Kidney epithelial cell (primary cell): ENCODE measurements around a stretch of chr5.

- RAMPAGE, long total RNA: no peak
- RRBS: no CpG with 5 or more reads among the region's 14 CpGs
Observed at GRCh38 chr5:37523630-37524213, 144.6 kb downstream of the WDR70 start.

GRCh38 chr5:37837356-37838127, 2.3 kb downstream of the GDNF start:
- RAMPAGE, long total RNA: no peak
- RRBS: 2% methylated on average over 12 of the region's 44 CpGs

DNA sequence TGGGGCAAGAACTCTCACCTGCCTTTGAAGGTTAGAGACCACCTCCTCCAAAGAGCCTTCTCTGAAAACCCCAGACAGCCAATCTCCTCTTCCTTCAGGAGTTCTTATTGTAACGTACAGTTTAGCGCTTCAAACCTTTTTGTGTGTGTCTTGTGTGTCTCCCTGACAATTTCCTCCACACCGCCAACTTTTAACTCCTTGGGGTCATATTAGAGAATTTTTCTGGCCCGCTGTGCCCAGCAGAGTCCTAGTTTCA, 90.1 kb upstream of the EGFLAM start:
- RAMPAGE, long total RNA: no peak
- RRBS: no CpG with 5 or more reads among the region's 4 CpGs

GRCh38 chr5:38400285-38400856, 142.0 kb downstream of the EGFLAM start:
- RAMPAGE, long total RNA: no peak
- RRBS: no CpG with 5 or more reads among the region's 3 CpGs

DNA sequence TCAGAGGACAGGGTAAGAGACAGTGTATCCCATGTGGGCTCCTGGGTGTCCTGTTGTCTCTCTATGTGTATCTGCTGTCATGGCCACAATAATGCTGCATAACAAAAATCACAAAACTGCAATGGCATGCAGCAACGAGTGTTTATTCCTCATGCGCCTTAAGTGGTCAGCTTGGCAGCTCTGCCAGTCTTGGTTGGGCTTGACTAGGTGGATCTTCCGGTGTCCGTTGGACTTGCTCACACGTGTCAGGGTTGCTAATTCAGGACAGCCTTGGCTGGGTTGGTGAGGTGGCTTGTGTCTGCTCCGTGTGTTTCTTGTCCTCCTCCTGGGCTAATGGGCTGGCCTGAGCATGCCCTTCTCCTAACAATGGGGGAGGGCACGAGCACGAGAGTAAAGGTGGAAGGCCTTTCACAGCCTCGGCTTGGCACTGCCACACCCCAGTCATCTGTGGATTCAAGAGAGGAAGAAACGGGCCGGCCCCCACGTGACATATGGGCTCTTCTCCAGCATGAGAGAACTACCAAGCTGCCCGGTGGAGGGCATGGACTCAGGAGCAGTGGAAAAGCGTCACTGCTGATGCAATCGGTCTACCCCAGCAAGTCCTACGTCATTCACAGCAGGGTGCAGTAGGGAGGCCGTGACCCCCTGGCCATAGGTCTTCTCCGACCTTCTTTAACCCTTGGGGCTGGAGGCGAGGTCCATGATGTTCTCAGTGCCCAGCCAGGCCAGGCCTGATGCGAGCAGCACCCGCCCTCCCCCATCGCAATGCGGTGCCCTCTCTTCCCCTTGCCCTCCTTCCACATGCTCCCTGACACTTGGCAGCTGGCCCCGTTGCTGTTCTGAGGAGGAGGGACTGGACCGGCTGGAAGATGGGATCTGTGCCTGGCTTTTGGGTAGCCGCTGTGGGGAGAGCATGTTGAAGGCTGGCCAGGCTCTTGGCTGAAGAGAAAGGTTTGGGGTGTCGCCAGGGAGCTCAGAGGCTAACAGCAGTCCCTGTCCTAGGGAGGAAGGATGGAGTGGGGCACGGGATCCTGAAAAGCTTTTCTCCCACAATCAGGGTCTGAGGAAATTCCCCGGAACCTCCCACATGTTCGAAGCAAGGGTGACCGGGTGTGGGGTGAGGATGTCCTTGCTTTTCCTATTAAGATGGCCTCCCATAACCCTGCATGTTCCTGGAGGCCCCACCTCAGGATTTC, 90.0 kb downstream of the LIFR start:
- RAMPAGE, long total RNA: no peak
- RRBS: no CpG with 5 or more reads among the region's 31 CpGs

DNA sequence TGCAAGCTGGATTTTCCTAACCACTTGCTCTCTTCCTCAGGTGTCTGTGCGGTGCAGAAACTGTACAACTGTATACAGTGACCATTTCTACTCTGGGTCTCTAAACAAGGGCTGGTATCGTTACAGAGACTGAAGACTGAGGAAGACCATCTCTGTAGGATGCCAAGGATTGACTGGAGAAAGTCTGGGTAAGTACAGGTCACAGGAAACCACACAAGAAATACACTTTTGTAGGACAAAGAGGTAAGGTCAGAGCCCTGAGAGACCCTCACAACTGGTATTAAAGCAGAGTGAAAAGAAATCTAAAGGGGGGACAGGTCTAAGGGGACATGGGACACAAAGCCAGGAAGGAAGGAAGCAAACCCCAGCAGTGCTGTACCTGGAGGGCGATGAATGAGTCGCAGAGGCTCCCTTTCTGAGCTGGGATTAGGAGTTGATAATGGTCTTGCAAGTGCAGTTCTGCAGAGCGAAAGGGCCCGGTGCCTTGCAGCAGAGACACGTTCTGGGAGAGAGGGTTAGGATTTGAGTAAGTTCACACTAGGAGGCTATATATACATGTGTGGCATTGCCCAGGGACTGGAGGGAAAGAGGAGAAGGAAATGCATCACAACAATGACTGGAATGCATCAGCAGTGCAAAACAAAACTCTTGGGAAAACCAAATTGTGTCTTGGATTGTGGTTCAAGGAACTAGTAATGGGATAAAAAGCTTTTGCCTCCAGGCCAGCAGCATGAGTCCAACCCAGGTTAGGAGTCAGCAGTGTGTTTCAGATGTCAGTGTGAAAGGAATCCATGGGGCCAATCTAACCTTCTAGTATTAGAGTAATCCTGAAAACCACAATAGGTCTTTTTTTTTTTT, 38.7 kb upstream of the LIFR start:
- RAMPAGE, long total RNA: no peak
- RRBS: no CpG with 5 or more reads among the region's 7 CpGs

DNA sequence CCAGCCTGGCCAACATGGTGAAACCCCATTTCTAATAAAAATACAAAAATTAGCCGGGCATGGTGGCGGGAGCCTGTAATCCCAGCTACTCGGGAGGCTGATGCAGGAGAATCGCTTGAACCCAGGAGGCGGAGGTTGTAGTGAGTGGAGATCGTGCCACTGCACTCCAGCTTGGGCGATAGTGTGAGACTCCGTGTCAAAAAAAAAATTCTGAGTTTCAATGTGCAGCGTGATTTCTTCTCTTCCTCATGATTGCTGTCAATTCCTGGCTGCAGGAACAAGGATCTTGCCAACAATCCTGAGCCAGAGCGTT, 38.5 kb upstream of the OSMR start:
- RAMPAGE, long total RNA: no peak
- RRBS: no CpG with 5 or more reads among the region's 10 CpGs

- RAMPAGE, long total RNA: no peak
- RRBS: no CpG with 5 or more reads among the region's 5 CpGs
Observed at GRCh38 chr5:38871971-38872629, 26.3 kb downstream of the OSMR start.

GRCh38 chr5:38921015-38921736, 75.4 kb downstream of the OSMR start:
- RAMPAGE, long total RNA: no peak
- RRBS: no CpG with 5 or more reads among the region's 2 CpGs

DNA sequence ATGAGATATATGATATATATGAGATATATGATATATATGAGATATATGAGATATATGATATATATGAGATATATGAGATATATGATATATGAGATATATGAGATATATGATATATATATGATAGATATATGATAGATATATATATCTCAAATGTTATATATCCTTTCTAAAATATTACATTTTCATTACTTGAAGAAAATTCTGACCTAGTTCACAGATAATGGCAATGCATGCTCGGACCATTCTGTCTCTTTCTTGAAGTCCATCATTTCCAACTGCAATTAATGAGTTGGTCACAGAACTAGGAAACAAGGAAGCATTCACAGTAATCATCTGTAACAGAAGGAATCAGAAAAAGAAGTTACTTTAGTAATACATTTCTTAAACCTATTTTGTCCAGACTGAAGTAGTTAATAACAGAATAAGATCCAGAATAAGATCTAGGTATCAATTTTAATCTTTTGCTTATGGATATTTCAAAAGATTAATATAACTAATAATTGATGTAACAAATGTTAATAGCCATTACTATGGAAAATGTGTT, 83.4 kb downstream of the RICTOR start:
- RAMPAGE, long total RNA: no peak
- RRBS: no CpG with 5 or more reads among the region's 1 CpG

GRCh38 chr5:39066690-39067389, 7.4 kb downstream of the RICTOR start:
- RAMPAGE, long total RNA: no peak
- RRBS: no CpG with 5 or more reads among the region's 4 CpGs

DNA sequence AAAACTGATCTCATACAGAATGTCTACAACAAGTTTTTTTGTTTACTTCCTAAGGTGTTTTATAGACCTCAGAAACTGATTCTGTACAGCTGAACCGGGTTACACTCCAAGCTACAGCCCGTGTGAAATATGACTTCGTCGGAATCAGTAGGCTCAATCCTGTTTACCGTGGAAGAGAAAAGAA, 1.2 kb downstream of the RICTOR start:
- RAMPAGE, long total RNA: no peak
- RRBS: no CpG with 5 or more reads among the region's 5 CpGs

- RAMPAGE, long total RNA: no peak
- RRBS: no CpG with 5 or more reads among the region's 5 CpGs
Observed at GRCh38 chr5:39186998-39187519, 32.3 kb downstream of the FYB1 start.

DNA sequence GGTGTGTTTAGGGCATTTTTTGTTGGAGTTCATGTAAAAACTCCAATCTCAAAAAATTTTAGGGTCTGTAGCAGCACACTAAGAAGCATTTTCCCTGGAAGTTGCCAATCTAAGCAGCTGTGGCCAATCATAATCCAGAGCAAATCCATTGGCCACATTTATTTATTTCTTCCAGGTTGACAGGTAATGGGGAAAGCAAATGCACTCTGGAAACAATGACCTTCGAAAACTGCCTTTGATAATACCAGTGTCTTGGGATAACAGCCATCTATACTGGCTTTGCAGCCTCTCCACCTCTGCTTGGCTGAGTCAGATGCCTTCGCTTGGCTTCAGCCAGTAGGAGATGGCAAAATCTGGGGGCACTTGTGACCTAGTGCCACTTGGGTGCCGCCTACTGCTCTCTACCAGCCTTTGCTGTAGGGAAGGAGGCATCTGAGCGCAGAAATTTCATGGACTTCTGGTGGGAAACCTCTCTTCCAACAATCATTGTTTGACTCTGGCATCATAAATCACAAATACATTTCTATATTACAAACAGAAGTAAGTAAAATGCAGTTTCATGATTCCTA, 21.9 kb downstream of the FYB1 start:
- RAMPAGE, long total RNA: no peak
- RRBS: no CpG with 5 or more reads among the region's 4 CpGs

- RAMPAGE, long total RNA: no peak
- RRBS: no CpG with 5 or more reads among the region's 17 CpGs
Observed at GRCh38 chr5:39202297-39203223, 16.8 kb downstream of the FYB1 start.

DNA sequence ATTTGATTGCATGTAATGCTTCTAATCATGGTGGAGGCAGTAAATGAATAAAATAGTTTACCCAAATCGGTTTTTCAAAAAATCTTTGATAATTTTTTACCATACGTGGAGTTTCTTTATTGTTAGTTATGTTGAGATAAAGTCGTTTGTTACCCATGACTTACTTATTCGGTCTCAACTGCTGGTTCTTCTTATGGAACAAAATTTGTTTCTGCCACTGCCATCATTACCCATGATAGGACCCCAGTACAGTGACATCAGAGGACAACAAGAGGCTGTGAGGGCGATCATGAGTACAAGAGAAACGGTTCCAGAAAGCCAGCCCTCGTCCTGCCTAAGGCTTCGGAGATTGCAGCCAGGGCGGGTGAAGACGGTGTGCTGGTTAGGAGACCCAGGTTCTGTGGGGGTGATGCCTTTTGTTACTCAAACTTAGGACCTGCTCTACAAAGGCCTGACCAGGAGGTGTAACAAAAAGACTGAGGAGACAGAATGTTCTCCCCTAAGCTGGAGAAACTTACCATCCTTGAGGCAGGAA, 10.9 kb downstream of the FYB1 start:
- RAMPAGE, long total RNA: no peak
- RRBS: no CpG with 5 or more reads among the region's 10 CpGs

DNA sequence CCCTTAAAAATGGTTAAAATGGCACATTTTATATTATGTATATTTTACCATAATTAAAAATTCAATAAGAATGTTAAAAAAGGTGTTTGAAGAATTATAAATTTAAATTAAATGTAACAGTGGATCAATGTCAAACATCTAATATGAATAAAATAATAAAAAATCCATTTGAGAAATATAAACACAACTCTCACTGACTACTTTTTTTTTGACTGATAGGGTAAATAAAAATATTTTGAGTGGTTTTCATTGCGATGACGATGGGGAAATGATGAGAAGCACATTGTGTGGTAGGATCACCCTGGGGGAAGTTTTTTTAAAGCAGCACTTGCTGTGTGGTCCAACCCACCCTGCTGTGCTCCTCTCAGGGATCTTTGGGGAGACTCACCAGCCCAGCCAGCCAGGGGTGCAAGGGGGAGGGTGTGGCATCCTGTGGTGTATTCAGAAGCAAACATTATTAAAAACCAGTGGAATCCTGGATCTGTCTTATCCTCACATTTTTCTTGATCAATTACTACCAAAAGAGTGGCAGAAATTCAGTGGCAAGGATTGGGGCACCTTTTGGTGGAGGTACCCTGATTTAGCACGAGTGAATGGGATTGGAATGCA, 4.1 kb downstream of the FYB1 start:
- RAMPAGE, long total RNA: no peak
- RRBS: no CpG with 5 or more reads among the region's 3 CpGs

DNA sequence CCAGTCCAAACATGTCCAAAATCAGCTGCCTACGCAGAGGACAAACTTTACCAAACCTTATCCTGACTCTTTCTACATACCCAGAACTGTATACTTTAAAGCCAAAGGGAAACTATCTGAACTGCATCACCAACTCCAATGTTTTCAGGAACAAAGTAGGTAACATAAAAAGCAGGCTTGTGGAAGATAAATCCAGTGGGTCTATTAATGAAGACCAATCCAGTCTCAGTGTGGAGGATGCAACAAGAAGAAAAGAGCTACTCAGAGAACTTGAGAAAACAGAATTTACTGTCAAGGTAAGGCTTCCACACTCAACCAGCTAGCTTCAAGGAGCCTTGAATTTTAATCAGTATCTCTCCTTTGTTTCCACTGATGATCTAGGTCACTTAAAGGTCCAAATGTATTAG, 36.2 kb upstream of the FYB1 start:
- RAMPAGE, long total RNA: no peak
- RRBS: no CpG with 5 or more reads among the region's 1 CpG

- RAMPAGE, long total RNA: no peak
- RRBS: no CpG with 5 or more reads among the region's 2 CpGs
Observed at GRCh38 chr5:39263779-39264279, 44.5 kb upstream of the FYB1 start.

DNA sequence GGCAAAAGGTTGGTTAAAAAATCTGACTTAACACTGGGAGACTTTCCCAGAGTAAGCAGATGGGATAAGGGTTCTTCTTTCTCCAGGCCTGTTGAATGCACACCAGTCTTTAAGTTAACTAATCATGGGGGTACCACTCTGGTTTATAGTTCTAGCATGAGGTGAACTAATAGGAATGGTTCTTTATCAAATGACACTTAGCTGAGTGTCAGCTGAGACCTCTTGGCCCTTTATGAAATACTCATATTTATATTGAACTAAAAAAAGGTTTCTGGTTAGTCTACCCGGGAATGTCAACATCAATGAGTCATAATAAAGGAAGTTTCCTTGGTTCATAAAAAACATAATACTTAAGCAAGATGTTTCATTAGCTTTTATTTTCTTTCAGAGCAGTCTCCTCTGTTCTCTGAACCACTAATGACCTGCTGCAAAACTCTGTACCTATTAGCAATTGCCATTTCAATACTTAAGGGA, 13.8 kb downstream of the DAB2 start:
- RAMPAGE, long total RNA: no peak
- RRBS: no CpG with 5 or more reads among the region's 1 CpG